Vermiform appendix (tissue), 1 donor: ENCODE measurements around the gene TNRC18.

DNA sequence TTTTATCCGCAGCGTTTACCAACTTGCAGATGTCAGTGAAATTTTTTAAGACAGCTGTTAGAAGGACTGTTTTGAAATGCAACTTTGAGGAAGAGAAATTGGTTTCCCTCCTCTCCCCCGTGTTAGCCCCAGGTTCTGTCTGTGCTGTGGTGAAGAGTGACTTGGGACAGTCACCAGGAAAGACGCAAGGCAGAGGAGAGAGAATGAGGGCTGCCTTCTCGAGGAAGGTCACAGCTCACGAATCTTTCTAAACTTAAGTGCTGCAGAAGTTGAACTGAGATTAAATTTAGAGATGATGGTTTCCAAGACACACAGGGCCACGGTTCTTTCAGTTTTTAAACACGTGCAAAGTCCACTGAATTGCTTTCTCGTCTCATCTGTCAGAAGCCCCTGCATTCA, 27.6 kb downstream of the AMZ1 start:
- PRO-cap = unidirectional peak, plus-strand start at position 152 of the sequence

DNA sequence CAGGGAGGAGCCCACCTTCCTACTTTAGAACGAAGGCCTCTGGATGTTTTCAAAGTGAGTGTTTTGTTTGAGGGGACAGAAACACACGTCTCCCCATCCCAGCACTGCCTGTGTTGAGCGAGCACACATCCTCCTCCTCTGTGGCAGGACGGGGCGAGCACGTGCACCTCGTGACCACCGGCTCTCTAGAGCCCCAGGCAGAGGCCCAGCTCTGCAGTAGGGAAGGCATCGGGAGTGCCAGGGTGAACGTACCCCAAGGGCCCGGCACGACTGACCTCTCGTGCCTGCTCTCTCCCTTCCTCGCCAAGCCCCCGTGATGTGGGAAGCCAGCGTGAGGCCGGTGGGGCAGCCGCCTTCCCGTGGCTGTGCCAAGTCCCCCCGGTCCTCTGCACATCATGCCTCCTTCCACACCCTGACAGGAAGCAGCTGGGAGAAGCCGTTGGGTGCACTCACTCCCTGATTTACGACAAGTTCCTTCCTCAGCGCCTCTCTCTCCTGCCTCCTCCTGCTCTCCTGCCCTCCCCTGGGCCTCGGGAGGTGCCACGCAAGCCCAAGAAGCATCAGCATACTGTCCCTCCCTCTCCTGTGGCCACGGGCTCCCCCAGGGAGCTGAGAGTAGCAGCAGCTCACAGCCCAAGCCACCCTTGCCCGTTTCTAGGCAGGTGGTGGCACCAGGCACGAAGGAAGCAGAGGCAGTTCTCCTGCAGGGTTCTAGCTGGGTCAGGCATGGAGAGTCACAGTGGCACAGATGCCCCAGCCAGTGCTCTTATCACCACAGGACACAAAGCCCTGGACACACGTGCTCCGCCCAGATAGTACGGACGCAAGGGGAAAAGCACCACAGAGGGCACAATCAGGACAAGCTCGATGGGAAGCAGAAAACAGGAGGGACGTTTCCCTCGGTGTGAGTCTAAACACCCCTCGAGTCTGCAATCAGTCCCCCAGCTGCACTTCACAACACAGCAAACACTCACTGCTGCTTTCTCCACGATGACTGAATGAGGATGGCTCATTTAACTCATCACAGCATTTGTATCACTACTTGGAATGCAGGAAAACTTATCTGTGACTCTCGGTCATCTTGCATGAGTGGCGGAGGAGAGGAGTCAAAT, 47.0 kb downstream of the AMZ1 start:
- PRO-cap = bidirectional peak, plus-strand start at position 459 of the sequence, minus-strand start at position 468 of the sequence

DNA sequence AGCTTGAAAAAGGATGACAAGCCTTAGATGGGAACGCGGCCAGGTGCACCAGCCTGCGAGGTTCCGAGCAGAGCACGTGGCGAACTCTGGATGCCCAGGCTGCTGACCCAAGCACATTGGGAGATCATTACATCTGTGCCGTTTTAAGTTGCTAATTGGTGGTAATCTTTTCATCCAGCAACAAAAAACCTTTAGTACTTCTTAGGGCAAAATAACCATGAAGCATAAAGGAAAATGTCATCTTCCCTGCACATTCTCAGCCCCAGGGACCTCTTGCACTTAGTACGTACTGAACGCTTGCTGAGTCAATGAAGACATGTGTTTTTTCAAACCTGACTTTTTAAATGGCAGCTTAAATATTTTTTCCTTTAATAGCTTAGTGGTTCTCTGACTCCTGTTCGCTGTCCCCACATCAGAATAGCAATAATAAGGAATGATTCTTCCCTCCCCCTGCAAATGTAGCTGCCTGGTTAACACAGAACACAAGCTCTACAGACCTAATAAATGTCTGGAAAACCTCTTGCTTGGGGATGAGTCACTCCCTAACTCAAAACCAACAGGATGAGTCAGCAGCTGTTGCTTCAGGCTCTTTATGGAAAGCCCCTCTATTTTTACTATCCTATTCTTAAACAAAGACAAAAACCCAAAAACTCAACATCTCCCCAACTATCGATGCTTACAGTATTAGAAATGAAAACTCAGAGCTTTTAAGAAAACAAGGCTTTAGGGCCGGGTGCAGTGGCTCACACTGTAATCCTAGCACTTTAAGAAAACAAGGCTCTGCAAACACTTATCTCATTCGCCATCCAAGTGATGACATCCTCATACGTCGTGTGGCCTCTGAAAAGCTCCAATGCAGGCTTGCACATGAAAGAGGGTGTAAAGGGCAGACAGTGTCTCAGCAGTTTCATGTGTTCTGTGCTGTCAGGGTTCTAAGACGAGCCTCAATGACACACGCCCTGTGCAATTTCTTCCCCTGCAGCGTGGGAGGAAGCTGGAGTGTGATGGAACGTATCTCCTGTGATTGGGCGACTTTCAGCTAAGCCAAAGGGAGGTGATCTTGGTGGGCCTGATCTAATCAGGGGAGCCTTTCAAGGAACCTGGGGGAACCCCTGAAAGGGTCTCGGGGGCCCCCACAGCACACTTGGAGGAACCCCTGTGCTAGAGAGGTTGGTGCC, 69.9 kb downstream of the AMZ1 start:
- PRO-cap = unidirectional peak, minus-strand start at position 419 of the sequence; unidirectional peak, minus-strand start at position 491 of the sequence; unidirectional peak, plus-strand start at position 868 of the sequence; bidirectional peak, plus-strand start at position 977 of the sequence, minus-strand start at position 933 of the sequence

- PRO-cap = no peak
These were observed 22.1 kb downstream of the GNA12 start for GRCh38 chr7:2821870-2822555.

DNA sequence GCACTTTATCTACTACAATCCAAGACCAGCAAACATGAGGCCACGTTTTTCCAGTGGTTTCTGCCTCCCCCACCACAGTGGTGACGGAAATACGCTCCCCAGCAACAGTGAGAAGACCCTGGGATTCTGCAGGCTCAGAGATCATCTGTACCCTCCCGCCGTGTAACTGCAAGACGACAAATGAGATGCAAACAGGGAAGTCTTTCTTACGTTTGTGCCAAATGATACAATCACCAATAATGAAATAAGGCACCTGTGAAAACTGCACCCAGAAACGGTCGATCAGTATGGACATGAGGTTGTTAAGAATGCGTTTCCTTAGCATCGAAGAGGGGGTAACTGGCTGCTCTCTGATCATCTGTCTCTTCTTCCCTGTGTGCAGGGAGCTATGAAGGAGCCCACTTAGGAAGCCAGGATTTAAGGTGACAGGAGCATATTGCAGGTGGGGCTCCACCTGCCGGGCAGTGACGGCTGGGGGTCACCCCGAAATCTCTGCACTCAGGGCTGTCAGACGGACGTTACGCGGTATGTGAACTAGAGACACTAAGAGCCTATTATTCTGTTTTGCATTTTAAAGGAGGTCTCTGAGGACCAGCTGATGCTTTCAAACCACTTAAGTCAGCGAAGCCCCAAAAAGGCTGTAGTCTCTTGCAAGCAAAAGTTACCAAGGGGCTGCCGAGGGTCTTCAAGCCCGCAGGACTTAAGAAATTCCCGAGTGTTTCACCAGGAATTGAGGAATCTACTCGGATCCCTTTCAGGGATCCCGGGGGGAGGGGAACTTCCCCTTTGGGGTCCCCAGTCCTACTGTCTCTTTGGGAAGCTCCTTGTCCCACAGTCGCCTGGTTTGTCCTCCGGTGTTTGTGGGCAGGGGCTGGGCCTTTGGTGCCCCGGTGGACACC, 64.4 kb downstream of the CARD11 start:
- PRO-cap = no peak

DNA sequence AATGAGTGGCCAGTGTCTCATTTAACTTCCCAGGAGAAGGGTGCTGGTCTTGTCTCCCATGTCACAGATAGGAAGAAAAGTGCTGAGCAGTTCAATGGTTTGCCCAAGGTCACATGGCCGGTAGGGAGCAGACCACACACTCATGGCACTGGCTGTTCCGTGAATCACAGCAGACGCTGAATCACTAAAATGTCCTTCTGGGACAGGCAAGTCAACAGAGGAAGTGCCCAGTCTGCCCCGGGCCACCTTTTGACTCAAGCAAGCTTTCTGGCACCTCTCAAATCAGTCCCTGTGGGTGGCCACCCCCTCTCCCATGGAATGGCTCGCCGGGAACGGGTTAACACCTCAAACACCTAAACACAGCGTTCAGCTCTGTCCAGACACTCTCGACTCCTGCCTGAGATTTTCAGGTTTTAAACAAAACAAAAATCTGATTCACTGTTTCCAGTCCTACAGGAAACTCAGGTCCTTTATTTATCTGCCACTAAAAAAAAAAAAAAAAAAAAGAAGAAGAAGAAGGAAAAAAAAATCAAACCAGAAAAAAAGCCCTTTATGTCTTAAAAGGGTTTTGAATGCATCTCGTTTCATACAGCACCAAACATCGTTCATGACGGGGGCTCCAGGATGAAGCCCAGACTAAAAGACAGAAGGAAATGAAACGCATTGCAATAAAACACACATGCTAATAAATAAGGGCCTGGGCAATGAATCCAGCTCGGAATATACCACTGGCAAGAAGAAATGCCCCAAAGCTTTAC, 15.5 kb downstream of the CARD11 start:
- PRO-cap = no peak

- PRO-cap = bidirectional peak, plus-strand start at chr7:3043246, minus-strand start at chr7:3043181
These were observed 664 bp downstream of the CARD11 start for GRCh38 chr7:3042892-3043513.

DNA sequence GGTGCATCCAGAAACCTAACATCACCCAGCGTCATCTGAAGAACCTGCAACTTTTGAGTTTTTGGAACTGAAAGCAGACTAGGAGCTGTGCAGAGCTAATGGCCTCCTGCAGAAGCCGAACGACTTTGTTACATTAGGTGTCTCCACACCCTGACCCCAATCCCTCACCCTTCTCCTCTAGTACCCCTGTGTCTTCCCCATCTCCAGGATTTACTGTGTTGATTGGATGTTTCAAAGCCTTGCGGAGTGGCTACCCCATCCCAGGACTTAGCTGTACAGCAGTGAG, 60.5 kb upstream of the CARD11 start:
- PRO-cap = no peak

DNA sequence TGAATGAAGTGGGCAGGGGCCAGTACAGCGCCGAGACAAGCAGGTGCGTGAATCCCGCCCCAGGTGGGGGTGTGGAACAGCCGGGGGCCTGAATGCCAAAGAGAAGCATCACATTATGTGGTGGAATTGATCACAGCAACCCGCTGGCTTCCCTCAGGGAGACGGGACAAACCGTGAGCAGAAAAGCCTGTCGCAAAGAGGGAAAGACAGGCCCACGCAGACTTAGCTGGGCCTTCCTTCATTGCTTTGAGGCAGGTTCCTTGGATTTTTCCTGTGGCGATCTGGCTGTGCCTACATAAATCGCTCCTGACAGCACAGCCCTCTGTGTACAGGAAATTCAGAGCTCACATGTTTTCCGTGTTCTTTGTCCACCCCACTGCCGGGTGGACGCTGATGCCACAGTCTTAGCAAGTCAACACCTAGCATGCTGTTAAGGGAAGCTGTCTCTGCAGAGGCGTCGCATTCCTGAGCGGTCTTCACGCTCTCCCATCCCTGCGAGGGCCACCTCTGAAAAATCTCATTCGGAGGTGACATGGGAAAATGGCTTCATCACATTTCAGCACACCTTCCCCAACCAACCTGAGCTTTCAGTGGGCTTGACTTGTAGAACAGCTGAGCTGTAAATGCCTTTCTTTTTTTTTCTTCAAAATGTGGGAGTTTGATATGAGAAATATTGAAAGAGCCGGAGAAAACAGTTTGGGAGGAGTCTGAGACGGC, 670.9 kb upstream of the FOXK1 start:
- PRO-cap = no peak

DNA sequence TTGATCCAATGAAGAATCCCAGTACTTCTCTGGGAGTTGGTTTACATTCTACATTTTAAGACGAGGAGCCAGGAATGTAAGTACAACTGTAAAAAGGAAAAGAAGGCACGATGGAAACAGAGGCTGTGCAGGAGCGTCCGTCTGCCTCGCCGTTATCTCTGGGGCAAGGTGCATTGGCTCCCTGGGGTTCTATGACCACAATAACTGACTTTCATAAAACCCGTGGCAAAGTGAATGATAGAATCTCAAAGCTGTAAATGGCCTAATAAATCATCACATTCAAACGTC, 265.8 kb upstream of the FOXK1 start:
- PRO-cap = unidirectional peak, minus-strand start at position 154 of the sequence

DNA sequence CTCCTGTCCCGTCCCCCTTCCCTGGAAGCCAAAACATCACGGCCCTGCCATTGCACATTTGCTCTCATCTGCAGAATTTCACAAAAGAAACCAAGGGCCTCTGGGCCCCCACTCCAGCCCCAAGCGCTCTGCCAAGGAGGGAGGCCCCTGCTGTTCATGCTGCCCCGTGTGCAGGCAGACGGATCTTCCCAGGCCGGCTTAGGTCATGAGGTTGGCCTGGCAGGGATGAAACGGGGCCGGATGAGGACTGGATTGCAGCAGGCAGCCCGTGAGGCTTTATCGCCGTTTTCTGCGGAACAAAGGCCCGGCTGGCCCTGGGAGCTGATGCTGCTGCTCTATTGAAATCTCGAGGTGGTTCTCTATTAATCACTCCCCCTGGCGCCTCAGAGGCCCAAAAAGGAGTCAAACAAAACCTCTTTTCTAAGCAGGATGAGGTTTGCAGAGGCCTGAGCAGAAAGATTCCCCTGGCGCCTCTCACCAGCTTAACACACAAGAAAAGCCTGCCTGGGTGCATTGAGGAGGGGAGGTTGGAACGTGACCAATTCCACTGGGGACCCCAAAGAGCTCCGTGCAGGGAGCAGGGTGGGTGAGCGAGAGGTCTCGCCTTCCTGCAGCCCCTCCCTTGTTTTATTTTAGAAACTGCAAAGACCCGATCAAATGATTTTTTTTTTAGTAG, 31.4 kb upstream of the FOXK1 start:
- PRO-cap = no peak

DNA sequence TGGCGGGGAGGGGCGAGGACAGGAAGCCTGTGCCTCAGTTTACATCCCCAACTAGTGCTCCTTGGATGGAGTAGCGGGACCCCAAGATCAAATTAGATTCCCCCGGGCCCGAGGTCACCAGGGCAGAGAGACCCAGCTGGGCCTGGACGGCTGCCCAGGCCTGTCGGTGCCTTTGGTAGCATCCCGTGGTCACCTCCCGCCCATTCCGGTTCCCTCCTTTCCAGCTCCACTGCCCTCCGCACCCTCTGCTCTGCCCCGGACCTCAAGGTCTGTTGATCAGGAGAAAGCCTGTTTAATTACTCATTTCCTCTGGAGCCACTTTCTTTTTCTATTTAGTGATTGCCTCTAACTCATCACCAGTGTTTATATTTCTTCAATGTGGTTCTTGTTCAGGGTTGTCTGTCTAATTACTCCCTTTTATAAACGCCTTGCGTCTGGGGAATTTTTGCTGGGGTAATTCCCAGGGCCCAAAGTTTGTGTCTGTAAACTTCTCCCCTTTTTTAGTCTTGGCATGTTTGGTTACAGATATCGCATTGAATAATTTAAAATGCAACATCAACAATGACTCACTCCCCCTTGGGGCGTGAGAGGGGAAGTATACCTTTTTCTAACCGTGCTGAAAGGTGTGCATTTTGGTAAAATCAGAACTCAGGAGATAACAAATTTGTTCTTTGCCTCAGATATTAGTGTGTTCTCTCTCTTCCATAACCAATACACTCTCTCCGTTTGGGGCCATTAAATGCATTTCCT, 2.0 kb downstream of the FOXK1 start:
- PRO-cap = unidirectional peak, minus-strand start at position 271 of the sequence

DNA sequence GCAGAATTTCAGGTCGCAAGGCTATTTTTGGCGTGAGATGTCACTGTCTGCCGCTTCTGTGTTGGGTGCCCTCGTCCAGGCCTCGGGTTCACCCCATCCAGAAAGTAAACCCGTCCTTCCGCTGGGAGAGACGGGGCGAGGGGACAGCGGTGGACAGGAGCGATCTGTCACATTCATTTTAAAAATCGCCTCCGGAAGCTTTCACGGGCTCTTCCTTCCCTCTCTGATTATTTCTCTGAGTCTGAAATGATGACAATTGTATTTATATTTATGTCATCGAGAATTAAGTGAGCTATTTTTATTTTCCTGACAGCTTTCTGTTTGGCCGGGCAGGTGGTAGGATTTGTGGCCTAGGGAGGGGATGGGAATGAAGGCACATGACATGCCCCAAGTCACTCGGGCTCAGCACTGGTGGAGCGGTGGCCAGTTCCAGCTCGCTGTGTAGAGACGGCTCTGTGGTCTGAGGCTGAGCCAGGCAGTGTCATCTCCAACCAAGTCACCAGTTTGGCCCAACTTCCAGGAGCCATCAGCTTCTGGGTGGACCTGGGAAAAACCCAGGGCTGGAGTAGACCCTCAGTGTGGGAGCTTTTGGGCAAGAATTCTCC, 40.6 kb upstream of the AP5Z1 start:
- PRO-cap = no peak

DNA sequence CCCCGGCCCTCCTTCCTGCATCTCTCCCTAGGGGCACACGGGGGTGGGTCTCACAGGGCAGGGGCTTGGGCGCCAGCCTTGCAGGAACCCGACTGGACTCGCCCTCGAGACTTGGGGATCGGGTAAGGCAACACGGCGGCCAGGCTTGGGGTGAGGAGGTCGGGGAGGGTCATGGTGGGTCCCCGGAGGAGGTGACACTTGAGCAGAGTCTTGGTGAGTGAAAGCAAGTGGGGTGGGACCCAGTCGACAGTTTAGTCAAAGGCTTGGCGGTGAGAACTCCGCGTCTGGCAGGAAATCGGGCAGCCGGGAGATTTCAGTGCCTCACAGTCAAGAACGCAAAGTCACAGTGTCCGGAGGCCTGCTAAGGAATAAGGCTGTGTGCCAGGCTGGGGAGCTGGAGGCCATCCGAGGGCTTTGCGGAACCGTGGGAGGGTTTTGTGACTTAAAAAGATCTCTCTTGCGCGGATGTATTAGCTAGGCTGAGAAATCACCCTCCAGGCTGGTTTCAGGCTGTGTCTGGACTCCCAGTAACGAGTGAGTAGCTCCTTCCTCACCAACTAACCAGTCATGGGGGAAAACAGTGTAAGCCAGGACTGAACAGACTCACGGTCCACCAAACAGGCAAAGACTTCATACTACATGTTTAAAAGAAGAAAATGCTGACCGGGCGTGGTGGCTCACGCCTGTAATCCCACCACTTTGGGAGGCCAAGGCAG, 509 bp downstream of the AP5Z1 start:
- PRO-cap = no peak

DNA sequence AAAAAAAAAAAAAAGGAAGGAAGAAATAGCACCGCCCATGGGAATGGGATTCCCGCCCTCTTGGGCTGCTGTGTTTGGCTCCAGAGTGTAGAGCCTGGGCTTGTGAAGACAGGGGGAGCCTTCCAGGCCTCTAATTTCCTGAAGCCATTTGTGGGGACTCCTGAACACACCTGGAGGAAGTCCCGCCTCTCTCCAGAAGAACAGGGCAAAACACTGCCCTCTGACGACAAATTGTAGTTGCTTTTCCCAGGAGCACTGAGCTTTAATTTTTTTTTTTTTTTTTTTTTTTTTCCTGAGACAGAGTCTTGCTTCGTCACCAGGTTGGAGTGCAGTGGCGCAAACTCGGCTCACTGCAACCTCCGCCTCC, 42.8 kb downstream of the RBAK start:
- PRO-cap = no peak

- PRO-cap = no peak
These were observed 27.9 kb downstream of the WIPI2 start for GRCh38 chr7:5217731-5218532.

DNA sequence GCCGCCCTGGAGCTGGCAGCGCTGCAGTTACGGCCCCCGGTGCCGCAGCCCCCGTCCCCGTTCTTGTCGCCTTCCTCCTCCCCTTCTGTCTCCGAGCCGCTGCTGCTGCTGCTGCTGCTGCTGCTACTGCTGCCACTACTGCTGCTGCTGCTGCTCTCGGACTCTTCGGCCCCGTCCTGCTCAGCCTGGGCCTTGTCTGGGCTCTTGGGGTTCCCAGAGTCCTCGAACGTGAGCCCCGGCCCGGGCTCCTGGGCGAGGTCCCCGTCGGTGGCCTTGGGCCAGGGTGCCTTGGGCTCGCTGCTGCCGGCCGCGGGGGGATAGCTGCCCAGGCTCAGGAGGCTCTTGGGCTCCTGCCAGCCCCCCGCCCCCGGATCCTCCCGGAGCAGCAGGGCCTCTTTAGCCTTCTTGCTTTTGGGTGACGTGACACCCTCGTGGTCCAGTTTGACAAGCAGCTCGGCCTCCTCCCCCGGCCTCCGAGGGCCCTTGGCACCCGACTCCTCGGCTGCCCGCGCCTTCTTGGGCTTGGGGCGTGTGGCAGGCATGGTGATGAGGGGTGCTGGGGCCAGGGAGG, 30.4 kb downstream of the SLC29A4 start:
- PRO-cap = no peak

DNA sequence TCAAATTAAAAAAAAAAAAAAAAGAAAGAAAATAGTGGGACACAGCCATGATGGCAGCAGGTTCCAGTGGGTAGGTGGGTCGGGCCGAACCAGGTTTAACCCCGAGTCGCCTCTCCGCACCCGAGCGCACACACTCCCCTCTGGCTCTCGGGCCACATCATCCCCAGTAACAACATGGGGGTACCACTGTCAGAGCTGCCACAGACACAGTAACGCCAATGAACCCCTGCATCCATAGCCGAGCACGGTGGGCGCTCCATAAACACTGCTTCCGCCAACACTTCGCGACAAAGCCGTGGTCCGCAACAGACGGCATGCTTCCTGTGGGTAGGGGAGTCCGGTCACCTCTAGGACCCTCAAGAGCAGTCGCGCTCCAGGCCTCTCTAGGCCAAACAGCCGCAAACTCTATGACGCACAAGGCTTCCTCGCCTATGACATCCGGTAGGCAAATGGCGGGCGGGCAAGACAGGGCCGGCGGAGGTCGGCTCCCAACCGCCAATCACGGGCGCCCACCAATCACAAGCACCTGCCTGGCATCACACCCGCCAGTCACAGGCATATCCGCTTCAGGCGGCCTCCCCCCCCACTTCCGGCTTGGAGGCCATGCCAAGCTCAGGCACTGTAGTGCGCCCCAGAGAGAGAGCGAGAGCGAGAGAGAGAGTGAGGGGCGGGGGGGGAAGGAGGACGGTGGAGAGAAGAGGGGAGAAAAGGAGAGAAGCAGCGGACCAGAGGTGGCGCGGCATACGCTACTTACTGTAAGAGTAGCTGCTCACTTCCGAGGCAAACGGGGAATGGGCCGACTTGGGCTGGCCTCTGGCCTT, 67.3 kb downstream of the TNRC18 start:
- PRO-cap = no peak

DNA sequence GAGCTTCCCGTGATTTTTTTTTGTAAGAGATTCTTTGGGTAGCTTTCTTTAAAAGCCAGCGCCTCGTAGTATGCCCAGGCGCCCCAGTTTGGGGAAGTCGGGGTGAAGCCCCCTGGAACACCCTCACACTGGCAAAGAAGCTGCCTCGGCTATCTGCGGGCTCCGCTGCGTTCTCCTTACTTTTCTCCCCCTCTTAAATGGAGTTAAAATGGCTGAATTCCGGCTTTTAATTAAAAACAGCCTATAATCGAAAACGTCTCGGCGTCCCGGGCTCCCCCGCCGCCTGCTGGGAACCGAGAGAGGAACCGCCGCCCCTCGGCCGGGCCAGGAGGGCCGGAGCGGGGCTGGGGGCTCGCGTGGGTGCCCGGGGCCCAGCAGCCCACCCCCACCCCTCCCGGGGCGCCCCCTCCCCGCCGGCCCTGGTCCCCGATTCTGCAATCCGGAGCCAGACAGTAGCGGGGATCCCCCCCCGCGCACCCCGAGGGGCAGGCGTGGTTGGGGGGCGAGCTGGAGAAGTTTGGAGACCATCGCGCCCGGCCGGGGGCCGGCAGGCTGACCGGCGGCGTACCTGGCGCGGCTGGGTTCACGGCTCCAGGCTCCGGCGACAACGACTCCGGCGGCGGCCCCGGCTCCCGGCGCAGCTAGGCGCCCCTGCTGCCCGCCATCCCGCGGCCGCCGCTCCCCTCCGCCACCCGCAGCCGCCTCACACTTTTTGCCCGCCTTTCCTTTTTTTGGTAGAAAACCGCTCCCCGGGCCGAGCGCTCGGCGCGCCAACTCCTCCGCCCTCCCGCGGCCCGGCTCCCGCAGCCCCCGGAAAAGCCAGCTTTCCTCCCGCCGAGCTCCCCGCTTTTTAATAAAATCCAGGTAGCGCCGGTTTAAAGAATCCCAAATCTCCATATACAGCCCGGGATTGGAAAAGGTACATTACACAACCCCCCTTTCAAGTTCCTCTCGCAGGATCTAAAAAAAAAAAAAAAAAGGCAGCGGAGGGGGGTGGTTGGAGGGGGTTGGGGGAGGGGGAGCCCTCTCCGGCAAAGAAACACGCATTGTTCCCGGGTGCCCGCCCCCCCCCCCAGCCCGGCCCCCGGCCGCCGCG, at the start of gene TNRC18:
TNRC18 (minus strand) TSS at position 962 of the 1,096 bp plus-strand sequence.
- PRO-cap = bidirectional peak, plus-strand start at position 737 of the sequence, minus-strand start at position 714 of the sequence; bidirectional peak, plus-strand start outside the sequence, minus-strand start at position 852 of the sequence

GRCh38 chr7:5452483-5453464, 29.1 kb upstream of the TNRC18 start:
- PRO-cap = no peak